Vein endothelial cell (primary cell): ENCODE data around the genes SP8 and GPNMB.

DNA sequence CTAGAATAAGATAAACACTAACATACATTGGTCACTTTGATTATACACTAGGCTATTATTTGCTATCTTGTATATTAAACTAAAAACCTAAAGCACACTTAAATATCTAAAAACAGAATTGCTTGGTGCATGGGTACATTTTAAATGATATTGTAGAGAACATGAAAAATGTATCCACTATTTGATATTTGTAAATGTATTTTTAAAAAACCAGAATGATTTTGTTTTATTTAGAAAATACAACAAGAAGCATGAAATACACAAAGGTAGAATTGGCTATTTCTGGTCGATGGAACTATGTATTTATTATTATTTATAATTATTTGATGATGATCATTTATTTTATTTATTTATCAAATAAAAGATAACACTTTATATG, 189.0 kb downstream of the TWIST1 start:
- CAGE, long polyA plus RNA, result no peak

DNA sequence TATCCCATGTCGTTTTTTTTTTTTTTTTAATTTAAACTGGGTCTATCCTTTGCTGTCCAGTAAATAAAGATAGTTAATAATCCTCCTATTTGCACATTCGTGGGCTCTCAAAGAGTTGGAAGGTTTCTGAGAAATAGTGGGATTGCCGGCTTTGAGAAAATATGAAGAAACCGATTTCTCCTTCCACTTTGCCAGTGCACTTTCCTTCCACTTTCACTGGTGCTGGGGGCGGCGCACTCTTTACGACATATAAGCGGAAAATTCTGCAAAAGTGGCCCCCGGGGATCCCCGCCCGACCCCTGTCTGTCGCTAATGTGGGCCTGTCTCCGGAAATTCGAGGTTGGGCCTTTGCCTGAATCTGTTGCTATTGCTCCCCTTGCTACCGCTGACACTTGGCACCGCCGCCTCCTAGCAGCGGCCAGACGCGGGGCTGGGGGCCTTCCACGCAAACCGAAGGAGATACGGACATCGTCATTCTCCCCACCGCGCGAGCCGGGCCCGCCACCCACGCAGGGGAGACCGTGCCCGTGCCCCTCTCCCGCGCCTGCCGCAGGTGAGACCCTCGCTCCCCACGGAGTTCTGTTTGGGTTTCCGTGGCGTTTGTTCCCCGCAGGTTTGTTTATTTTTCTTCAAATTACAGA, 5.2 kb downstream of the TWIST1 start:
- CAGE, long polyA plus RNA, result no peak

GRCh38 chr7:20140230-20140912, 76.8 kb downstream of the MACC1 start:
- CAGE, long polyA plus RNA, result no peak

DNA sequence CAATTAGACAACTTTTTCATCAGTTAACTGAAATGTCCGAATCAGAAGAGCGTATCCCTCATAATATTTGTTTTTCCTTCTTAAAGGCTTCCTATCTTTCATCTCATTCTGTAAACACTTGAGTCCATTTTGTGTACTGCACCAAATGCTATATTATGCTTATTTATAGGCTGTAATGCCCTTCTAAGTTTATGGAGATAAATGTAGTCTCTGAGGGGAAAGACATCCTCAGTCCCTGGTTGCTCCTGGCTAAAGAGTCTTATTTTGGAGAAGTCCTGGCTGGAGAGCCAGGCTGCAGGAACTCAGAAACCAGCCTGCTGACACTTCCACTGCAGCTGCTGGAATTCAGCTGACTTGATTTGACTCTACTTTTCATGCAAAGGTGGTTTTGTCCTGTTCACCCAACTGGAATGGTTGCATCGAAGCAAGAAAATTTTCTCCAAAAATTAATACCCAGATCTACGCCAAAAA, 64.3 kb downstream of the MACC1 start:
- CAGE, long polyA plus RNA, result no peak

DNA sequence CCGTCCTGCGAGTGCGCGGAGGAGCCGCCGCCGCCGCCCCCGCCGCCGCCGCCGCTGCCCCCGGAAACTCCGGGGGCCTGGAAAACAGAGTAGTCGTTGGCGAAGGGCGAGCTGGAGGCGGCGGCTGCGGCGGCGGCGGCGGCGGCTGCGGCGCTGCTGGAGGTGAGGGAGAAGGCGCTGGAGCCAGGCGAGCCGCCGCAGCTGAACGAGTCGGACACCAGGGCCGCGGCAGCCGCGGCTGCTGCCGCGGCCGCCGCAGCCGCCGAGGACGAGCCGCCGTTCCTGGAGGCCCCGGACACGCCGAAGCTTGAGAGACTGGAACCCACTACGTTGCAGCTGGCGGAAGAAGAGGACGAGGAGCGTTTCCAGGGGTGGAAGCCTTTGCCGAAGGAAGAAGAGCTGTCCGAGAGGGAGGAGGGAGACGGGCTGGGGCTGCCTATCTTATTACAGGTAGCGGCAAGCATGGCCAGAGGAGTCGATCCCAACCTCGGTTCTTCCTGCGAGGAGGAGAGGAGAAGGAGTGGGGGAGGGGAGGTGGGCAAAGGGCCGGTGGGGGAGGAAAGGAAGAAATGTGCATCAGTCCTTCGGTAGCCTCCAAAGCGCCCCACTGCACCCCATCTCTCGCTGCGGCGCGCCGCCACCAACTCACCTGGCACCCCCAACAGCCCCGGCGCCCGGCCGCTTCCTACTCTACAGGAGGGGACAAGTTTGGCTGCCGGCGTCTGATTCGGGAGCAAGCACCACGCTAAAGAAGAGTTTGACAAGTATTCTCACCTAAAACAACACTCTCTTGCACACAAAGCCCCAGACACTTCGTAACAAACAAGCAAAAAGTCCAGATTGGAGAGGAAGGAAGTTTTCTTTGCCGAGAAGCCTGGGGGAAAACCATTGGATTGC, 1.1 kb downstream of the SP8 start:
- CAGE, long polyA plus RNA, result no peak

DNA sequence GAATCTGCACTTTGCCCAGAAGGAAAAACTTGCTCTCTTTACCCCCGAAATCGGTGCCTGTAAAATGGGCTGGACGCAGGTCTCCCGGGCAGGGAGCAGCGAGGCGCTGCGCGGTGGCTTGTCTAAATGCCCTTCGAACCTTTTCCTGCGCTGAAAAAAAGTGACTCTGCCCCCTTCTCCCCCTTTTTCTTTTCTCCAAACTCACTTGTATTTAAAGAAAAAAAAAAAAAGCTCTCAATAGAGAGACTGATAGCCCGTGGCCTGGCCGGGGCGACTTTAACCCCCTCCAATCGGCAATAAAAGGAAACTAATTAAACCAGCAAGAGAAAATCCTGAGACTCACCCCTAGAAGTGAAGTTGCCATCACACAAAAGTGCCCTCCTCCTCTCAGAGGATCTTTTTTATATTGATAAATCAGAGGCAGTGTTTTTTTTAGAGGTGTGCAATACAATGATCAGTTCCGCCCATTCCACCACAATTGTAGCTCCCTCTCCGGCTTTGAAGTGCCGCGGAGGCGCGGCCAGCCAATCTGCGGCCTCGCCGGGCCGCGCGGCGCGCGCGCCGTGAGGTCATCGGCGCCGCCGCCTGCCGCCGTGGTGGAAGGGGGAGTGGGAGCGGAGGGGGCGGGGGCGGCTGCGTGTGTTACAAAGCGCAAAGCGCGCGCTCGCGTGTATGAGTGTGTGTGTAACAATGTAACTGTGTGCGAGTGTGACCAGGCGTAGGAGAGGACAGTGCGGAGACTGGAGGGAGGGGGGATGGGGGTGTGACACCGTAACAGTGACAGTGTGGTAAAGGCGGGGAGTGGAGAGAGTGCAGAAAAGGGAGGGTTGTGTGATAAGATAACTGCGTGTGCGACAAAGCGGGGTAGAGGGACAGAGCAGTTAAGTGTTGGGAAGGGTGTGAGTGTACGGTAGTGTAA, at the start of gene SP8:
TSS of gene SP8 (minus strand) at position 452 of the 919 bp plus-strand sequence.
- CAGE, long polyA plus RNA, result no peak

GRCh38 chr7:20797643-20798756, 11.3 kb upstream of the SP8 start:
- CAGE, long polyA plus RNA, result no peak

DNA sequence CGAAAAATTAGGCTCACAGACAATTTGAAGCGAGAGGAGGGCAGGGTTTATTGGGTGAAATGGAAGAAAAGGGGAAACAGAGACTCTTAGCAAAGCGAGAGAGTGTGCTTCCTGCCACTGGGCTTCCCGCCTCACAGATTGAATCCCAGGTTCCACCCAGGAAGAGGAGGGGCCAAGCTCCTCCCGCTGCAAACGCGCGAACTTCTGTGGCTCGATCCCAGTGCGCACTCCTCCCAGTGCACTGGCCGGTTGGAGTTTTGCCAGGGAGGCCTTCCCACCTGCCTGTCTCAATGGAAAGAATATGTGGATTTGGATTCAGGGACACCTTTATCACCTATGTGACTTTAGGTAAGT, 48.4 kb upstream of the SP8 start:
- CAGE, long polyA plus RNA, result no peak

- CAGE, long polyA plus RNA, result no peak
Observed at GRCh38 chr7:21850865-21851383, 94.8 kb downstream of the CDCA7L start.

- CAGE, long polyA plus RNA, result no peak
Observed at GRCh38 chr7:22091085-22091525, 145.4 kb upstream of the CDCA7L start.

- CAGE, long polyA plus RNA, result no peak
Observed at GRCh38 chr7:22096676-22097225, 151.1 kb upstream of the CDCA7L start.

GRCh38 chr7:22264398-22265095, 92.4 kb downstream of the RAPGEF5 start:
- CAGE, long polyA plus RNA, result no peak

DNA sequence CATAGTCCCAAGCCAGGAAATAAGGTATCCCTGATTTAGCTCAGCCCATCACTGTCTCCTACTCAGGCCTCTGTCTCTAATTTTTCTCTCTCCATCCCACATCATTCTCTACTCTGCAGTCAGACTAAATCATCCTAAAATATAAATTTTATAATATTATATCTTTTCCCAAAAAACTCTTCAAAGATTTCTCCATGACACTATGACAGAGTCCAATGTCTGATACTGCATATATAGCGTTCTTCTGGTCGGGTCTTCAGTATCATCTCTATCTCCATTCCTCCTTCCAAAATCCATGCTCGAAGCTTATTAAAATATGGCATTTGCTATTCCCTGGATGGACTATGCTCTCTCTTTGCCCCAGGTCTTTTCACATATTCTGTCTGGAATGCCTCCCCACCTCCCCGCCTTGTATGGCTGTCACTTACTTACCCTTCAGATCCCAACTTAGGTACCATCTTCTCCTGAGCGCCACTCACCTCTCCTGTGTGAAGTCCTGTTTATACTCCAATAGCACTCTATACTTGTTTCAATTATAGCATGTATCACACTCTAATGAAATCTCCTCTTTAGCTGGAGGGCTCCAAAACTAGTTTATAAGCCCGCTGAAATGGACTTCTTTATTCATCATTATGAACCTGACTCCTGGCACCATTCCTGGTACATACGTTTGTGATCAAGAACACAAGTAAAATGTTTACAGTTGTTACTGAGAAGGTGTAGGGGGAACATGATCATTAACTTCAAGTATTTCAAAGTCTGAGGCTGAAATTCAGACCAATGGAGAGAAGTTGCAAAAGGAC, 82.1 kb downstream of the RAPGEF5 start:
- CAGE, long polyA plus RNA, result no peak

- CAGE, long polyA plus RNA, result no peak
Observed at GRCh38 chr7:22345139-22345867, 11.7 kb downstream of the RAPGEF5 start.

DNA sequence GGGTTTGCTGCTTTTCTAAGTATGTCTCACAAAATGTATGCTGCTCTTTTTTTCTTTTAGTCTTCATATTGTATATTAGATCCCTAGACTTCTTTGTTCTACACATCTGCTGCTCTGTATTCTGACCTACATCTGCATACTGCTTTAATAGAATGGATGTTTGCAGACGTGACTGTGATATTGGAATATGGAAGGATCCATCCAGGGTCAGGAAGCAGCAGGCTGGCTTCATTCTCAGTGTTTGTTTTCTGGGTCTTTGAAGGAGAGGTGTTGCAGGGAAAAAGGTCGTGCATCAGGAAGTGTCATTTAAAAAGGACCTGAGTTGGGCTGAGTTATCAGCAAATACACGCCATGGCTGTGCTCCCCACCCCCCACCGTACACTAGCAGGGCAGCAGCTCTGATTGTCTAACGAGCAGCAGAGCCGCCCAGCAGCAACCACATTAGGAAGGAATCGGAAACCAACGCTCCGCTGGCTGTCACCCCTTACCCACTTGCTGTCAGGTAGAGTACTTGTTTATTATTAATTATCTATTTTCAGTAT, 63.0 kb upstream of the STEAP1B start:
- CAGE, long polyA plus RNA, result no peak

DNA sequence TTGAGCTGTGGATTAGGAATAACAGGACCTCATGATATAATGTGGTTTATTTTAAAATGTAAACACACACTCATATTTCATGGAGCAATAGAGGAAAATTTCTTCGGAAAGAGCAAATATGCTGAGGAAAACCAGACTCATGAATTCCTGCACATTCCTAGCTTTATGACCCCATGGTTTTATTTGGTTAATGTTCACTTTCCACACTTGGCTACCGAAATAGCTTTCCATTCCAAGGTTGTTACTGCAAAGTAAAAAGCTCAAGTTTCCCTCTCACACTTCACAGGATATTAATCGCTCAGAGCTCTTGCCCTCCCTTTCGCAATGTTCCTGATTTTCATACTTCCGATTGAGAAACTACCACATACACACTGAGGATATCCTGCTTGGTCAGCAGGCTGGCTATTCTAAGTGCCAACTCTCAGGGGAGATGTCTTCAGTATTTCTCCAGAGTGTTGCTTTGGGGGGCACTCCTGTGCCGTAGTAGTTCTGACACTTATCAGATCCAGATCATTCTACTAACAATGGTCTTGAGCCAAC, 77.5 kb upstream of the STEAP1B start:
- CAGE, long polyA plus RNA, result no peak

- CAGE, long polyA plus RNA, result no peak
Observed at GRCh38 chr7:22858829-22859587, 36.4 kb upstream of the TOMM7 start.

- CAGE, long polyA plus RNA, result no peak
Observed at GRCh38 chr7:23012750-23013126, 1.2 kb downstream of the HYCC1 start.

DNA sequence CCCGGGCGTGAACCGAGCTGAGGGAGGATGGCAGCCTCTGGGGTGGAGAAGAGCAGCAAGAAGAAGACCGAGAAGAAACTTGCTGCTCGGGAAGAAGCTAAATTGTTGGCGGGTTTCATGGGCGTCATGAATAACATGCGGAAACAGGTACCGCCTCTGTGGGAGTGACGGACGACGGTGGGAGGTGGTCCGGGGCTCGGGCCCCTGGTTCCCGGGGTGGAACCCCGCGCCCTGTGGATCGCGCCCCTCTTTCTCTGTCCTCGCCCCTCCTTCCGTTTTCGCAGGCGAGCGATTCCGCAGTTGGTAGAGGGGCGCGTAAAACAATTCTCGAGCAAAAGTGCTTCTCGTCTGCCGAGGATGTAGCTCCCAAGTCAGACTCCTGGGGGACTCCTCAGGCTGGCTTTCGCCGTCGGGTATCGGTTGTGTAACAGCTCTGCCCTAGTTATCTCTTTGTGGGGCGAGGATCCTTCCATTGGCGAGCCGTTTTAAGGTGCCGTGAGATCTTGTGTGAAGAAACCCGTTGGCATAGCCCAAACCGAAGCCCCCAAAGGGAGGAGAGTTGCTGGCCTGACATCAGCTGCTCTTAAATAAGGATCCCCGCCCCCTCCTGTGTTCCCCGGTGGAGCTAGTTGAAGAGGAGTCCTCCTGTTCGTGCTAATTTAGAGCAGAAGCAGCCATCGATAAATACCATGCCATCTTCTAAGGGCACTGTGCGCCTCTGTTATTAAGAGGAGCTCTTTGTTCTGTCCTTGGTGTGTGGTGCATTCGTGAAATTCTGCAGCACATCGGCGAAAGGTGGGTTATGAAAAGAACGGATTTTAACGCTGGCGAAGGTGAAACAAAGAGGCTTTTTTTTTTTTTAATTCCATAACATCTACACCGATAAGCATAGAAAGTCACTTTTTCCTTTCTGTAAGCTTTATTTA, 678 bp downstream of the KLHL7 start:
- CAGE, long polyA plus RNA, result no peak

DNA sequence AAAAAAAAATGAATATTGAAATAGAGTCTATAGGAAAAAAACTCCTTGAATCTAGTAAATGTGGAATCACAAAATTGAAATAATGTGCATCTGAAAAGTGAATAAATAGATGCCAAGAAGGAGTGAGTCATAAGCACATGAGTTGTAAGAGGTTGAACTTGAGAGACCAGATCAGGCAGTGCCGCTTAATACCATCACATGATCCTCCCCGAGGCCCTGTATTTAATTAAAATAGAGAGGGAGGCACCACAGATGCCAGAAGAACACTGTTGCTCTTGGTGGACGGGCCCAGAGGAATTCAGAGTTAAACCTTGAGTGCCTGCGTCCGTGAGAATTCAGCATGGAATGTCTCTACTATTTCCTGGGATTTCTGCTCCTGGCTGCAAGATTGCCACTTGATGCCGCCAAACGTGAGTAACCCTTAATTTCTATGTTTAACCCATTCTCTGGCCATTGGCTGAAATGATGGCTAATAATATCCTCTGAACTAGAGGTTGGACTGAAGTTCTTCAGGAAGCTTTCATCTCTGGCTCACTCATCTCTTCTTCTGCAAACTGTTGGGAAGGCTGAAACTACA, at the start of gene GPNMB:
TSS of gene GPNMB (plus strand) at position 258 of the 577 bp plus-strand sequence.
- CAGE, long polyA plus RNA, result start-site peak on the plus strand centred at position 239 of the sequence, 41 bp wide, 18 and 21 reads in 2 replicates